Parietal lobe (tissue), 2 donors: ENCODE data around the gene STN1.

- RAMPAGE, long total RNA: no peak
These were observed 78.6 kb downstream of the SH3PXD2A start for GRCh38 chr10:103776670-103777377.

GRCh38 chr10:103845542-103846334 is 9.6 kb downstream of the SH3PXD2A start:
- RAMPAGE, long total RNA: no peak

DNA sequence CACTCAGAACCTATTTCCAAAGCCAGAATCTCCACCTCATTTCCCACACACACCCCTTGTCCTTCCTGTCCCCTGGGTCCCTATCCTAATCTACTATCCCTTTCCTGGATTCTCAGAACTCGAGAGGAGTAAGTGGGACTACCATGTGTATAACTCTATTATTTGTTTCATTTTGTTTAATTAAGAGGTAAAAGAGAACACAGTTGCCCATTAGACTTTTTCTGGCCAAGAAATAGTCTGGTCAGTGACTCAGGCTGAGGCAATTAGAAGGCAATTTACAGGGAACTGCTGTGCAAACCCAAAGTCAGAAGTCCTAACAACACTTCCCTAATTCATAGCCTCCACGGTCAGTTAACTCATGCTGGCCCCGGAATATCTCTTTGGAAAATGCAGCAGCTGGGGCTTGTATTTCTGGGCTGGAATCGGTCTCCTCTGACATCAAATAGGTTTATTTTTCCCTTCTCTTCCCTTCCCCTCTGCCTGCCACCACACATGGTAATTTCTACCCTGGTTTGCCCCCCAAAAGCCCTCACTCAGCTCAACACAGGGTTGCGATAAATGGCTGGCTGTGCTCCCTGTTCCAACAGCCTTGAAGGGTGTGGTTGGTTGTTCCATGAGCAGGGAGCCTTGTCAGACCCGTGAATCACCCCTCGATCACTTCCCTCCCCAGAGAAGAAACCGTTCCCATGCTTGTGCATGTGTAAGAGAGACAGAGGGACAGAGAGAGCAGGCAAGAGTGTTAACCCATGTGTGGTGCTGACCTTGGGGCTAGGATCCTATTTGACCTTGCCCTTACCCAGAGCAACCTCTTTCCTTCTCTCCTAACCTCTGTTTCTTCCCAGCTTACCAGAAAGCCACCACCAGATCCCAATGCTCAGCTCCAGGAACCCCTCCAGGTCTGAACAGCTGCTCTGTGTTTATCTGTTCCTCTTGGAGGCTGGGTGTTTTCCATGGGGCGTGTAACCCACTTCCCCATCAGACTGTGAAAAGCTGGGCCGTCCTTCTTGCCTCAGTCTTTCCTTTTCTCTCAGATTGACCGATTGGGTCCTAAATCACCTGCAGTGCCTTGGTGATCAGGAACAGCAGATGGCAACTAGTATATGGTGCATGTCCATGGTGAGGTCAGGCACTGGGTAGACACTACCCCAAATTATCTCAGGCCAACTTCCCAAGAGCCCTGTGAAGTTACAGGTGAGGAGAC is 5.2 kb downstream of the SH3PXD2A start:
- RAMPAGE, long total RNA: no peak

GRCh38 chr10:103901355-103901698 is 16.7 kb downstream of the STN1 start:
- RAMPAGE, long total RNA: no peak

DNA sequence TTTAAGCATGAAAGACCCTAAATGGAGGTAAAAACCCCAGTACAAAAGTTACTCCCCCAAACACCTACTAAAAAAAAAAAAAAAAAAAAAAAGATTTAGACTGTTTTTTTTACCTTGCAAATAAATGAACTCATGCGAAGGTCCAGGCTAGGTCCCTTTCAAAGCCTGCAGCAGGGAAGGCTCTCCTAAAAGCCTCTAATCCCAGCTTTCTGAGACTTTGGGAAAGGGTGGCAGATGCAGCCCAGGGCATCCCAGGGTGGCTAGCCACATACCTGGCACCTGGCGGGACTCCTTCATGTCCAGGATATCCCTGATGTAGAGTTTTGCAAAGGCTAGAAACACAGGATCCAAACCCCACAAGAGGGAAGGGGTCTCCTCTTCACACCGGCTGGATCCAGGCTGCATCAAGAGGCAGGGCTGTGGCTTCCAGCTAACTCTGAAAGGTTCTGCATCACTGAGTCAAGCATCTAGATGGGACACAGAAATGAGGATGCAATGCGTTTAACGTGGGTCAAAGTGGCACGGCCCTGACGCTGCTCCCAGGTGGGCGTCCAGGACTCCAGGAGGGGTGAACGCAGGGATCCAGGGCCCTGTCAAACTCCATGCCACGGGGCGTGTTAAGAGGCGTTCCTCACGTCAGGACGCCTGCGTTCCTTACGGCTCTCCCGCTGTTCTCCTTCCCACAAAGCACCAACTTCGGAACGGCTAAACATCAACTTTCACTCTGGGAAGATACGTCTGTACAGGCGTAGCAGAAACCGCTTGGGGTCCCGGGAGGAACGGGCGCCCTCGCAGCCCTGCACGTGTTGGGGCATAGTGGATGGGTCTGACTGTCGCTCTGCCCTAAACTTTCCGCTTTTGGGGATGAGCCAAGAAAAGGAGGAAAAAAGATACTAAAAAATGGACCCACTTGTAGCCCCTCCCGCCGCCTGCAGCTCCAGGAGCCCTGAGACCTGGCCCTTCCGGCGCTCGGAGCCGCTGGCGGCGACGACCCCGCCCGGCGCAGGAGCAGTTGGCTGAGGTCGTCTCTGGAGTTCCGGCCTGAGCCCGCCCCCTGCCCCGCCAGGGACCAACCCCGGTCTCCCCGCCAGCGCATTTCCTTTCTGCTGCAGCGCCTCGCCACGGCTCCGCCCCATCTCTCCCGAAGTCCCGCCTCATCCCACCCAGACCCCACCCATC is at the start of gene STN1:
STN1 (minus strand) TSS at position 995 of the 1,179 bp plus-strand sequence.
- RAMPAGE, long total RNA: no peak

- RAMPAGE, long total RNA: no peak
These were observed 161 bp upstream of the SLK start for GRCh38 chr10:103966883-103967074.

GRCh38 chr10:103968152-103968471 is 1.2 kb downstream of the SLK start:
- RAMPAGE, long total RNA: no peak

- RAMPAGE, long total RNA: no peak
These were observed 51.7 kb downstream of the COL17A1 start for GRCh38 chr10:104034019-104034350.

- RAMPAGE, long total RNA: no peak
These were observed 26.2 kb downstream of the COL17A1 start for GRCh38 chr10:104059283-104060007.

GRCh38 chr10:104259226-104259923 is 4.7 kb downstream of the GSTO1 start:
- RAMPAGE, long total RNA: no peak

DNA sequence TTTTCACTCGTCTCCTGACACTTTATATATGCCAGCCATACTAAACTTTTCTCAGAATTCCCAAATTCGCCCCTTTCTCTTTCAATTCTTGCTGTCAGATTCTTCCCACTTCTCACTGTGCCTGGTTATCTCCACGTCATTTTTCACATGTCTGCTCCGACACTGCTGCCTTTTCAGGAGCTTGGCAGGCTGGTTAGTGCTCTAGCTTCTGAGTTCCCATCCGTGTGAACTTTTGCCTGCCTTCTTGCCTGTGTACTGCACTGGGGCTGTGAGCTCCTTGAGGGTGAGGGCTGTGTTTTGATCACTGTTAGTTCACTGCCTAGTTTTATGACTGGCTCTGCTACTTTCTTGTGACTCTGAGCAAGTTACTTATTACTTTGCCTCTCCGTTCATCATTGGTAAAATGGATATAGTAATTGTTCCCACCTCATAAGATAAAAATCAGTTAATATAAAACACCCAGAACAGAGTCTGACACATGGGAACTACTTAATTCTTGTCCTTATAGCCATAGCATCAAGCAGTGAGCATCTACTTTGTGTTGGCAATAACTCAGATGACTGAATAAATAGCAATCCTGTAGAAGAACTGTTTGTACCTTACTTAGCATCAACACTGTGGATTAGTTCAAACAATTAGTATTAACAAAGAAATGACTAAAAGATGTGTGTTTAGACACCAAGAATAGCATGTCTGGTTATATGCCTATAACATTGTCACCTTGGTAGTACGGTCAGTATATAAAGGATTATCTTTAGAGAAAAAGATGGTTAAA is 5.5 kb downstream of the GSTO1 start:
- RAMPAGE, long total RNA: no peak

GRCh38 chr10:104329773-104330871 is 8.1 kb downstream of the ITPRIP start:
- RAMPAGE, long total RNA: no peak

GRCh38 chr10:104639304-104639928 is 1.7 kb upstream of the SORCS3 start:
- RAMPAGE, long total RNA: no peak

DNA sequence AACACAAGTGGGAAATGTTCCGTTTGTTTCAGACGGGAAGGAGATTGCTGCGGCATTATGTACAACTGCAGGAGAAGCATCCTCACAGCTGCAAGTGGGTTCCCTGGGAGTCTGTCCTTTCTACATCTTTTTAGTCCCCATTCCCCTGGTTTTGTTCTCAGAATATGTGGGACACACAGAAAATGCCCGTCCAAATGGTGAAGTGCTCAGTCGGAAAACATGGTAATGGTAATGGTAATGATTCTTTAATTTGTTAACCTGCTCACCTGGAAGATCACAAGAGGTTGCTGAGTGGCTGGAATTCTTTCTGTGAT is 513.8 kb downstream of the SORCS3 start:
- RAMPAGE, long total RNA: no peak

GRCh38 chr10:105877750-105878261 is 1236.7 kb downstream of the SORCS3 start:
- RAMPAGE, long total RNA: no peak

DNA sequence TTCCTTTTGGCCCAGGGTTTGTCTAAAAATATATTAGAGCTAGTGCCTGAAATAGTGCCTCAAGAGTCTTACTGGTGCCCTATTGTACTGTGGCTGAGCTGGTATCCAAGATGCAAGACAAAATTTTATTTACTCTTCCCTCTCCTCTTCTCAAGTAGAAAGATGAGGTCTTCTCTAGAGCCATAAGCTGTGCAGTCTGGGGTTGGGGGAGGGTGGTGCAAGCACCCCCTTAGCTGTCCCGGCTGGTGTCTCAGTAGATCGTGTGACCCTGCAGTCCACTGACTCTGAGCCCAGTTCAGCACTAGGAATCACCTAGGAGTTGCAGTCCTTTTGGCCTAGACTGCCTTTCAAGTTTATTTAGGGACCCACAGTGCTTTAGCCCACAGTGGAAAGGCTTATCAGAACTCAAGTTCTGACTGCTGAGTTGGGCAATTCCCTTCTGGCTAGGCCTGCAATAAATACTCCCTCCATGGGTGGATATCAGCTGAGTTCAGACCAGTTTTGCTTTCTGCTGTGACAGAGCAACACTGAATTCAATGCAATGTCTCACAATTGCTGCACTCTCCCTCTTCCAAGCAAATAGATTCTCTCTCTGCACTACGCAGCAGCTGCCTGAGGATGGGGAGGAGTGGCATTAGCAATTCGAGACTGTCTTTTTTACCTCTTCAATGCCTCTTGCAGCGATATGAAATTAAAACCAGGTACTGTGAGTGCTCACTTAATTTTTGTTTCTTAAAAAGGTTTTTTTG is 1153.4 kb downstream of the SORCS1 start:
- RAMPAGE, long total RNA: no peak

DNA sequence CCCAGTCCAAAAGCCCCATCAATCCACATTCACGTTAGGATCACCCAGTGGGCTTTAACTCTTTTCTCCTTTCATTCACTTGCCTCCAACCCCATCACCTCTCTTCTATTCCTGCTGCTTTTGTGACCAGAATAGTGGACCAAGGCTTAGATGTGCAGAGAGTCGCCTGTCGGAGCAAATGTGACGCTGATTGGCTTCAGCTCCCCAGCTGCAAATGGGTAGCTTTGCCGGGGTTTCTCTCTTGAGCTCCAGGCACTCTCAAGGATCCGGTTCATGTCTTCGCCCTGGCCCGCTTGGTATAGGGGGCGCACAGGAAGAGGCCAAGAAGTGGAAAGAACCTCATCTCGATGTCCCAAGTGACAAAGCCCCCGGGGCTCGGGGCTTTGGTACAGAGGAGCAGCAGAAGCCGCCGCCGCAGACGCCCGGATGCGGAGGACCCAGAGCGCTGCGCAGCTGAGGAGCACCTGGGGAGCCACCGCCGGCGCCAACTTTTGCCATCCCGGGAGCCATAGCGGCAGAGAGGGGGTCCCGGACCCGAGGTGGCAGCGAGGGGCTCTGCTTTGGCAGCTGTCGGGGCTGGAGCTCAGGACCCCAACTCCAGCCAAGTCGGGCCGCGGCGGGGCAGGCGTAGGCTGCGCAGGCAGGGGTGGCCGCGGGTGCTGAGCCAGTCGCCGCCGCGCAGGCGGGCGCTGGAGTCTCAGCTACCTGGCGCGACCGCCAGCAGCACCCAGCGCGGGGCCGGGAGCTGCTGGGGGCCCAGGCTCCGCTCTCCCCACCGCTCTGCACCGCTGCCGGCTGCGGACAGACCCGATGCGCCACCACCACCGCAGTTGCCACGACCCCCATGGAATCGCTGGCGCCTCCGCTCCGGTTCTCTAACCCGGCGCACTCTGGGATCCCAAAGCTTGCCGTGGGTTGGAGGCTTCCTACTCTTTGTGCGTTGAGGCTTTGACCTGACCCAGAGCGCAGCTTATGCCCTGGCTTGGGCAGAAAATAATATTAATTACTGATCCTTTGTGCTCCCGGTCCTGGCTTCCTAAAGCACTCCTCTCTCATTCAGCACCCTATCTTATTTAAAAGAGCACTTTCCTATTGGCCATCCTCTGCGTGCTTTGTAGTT is 466.5 kb downstream of the XPNPEP1 start:
- RAMPAGE, long total RNA: no peak

GRCh38 chr10:109740370-109740825 is 182.9 kb downstream of the XPNPEP1 start:
- RAMPAGE, long total RNA: no peak

DNA sequence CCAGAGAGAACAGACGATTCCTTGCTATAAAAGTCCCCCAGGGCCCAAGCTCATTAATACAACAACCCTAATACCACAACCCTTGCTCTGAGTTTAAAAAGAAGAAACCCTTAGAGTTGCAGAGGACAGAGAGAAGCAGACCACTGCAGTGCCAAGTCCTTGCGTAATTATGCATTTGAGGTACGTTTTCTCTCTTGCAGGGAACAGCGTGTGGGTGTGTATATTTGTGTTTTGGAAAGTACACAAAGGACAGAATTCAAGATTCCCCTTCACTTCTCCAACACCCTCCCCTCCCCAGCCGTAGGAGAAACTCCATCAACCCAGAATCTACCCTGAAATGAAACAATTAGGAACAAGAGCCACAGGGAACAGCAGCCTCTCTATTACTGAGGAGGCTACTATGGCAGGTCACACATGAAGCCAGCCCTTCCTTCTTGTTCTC is 23.3 kb downstream of the XPNPEP1 start:
- RAMPAGE, long total RNA: no peak

GRCh38 chr10:109959793-109960009 is 36.4 kb upstream of the XPNPEP1 start:
- RAMPAGE, long total RNA: no peak